HepG2 (cell line): ENCODE measurements around the genes ZFYVE27, SLC25A28 and TLX1.

- RRBS, 2 experiments = no CpG with 5 or more reads among the region's 5 CpGs
CAGE:
- cytosol, long polyA minus RNA = no peak
- cytosol, long polyA plus RNA = no peak
- long polyA plus RNA = no peak
- nucleus, long polyA minus RNA = no peak
- nucleus, long polyA plus RNA = no peak
These were observed 1.4 kb upstream of the MARVELD1 start for GRCh38 chr10:97712045-97712646.

- RRBS, 2 experiments = no CpG with 5 or more reads among the region's 7 CpGs
CAGE:
- cytosol, long polyA minus RNA = no peak
- cytosol, long polyA plus RNA = no peak
- long polyA plus RNA = no peak
- nucleus, long polyA minus RNA = no peak
- nucleus, long polyA plus RNA = no peak
These were observed 10.9 kb downstream of the MARVELD1 start for GRCh38 chr10:97724211-97725054.

DNA sequence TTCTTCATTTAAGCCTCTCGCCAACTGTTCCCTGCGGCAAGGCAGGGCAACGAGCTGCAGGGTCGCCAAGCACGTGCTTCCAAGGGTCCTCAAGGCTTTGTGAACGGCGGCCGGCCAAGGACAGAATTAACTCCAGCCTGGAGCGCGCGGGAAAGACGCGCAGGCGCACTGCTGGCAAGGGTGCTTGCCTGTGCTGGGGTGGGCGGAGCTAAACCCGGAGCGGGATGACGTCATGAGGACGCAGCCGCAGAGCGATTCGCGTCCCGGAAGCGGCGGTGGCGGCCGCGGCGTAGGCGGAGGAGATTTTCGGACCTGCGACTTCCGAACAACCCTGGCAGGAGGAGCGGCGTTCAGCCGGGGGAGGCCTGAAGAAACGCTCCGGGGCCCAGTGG is at the start of gene ZFYVE27:
Gene ZFYVE27 (plus strand): TSS at position 254 of the 392 bp plus-strand sequence.
- RRBS, 2 experiments = 1% methylated on average over 18 to 24 of the region's 39 CpGs
CAGE:
- cytosol, long polyA minus RNA = start-site peak on the plus strand centred at position 304 of the sequence, 24 bp wide, 17 reads
- cytosol, long polyA plus RNA = start-site peak on the plus strand centred at position 284 of the sequence, 30 bp wide, 47 and 50 reads in 2 replicates
- long polyA plus RNA = start-site peak on the plus strand centred at position 317 of the sequence, 42 bp wide, 48 and 71 reads in 2 replicates
- nucleus, long polyA minus RNA = no peak
- nucleus, long polyA plus RNA = start-site peak on the plus strand centred at position 293 of the sequence, 91 bp wide, 273 and 734 reads in 2 replicates

GRCh38 chr10:97772384-97772822 is 604 bp upstream of the SFRP5 start:
- RRBS, 2 experiments = no CpG with 5 or more reads among the region's 6 CpGs
CAGE:
- cytosol, long polyA minus RNA = no peak
- cytosol, long polyA plus RNA = no peak
- long polyA plus RNA = no peak
- nucleus, long polyA minus RNA = no peak
- nucleus, long polyA plus RNA = no peak

DNA sequence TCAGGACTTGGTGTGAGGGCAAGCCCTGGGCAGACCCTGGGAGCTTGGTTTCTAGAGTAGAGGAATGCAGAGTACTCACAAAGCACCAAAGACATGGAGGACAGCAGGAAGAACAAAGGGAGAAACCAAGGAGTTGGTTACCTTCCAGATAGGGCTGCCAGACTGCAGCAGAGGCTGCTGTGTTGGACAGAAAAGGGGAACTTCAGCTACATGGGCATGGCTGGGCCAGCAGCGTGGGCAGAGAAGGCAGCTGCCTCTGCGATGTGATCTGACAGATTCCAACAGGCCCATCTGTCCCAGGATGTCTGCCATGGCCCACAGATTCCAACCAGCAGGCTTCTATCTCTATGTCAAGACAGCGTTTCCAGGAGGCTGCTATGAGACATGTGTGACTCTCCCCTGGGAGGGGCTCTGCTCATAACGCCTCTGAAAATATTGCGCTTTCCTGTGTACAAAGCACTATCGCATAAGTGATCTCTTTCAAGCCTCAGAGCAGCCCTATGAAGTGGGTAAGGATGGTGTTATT is 1.9 kb downstream of the GOLGA7B start:
- RRBS, 2 experiments = no CpG with 5 or more reads among the region's 6 CpGs
CAGE:
- cytosol, long polyA minus RNA = no peak
- cytosol, long polyA plus RNA = no peak
- long polyA plus RNA = no peak
- nucleus, long polyA minus RNA = no peak
- nucleus, long polyA plus RNA = no peak

- RRBS, 2 experiments = no CpG with 5 or more reads among the region's 18 CpGs
CAGE:
- cytosol, long polyA minus RNA = no peak
- cytosol, long polyA plus RNA = no peak
- long polyA plus RNA = no peak
- nucleus, long polyA minus RNA = no peak
- nucleus, long polyA plus RNA = no peak
These were observed 42.0 kb downstream of the GOLGA7B start for GRCh38 chr10:97891487-97892285.

DNA sequence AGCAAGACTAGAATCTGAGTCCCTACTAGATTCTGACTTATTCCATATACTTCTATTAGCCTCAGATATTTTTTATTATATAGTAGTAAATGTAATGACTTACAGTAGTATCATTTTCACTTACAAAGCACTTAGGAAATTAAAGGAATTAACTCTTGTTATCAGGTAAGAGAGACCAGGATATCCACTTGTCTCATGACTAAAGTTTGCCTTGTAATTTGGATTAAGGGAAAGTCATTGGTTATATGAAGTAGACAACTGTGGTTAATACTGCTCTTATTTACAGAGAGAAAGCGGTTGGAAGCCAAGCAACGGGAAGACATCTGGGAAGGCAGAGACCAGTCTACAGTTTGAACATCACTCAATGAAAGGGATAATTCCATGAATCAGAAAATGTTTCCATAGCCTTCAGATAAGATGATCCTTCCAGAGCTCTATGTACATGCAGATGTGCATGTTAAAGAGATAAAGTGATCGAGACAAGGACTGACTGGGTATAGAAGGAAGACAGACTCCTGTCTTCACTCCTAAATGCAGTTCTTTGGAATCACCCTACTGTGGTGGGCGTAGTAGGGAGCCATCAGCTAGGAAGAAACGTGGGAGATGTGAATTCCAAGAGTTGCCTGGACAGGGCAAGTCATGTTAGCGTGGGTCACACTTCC is 24.1 kb downstream of the LOXL4 start:
- RRBS, 2 experiments = no CpG with 5 or more reads among the region's 6 CpGs
CAGE:
- cytosol, long polyA minus RNA = no peak
- cytosol, long polyA plus RNA = no peak
- long polyA plus RNA = no peak
- nucleus, long polyA minus RNA = no peak
- nucleus, long polyA plus RNA = no peak

GRCh38 chr10:98269416-98270023 is 1.5 kb upstream of the LOXL4 start:
- RRBS, 2 experiments = no CpG with 5 or more reads among the region's 12 CpGs
CAGE:
- cytosol, long polyA minus RNA = no peak
- cytosol, long polyA plus RNA = no peak
- long polyA plus RNA = no peak
- nucleus, long polyA minus RNA = no peak
- nucleus, long polyA plus RNA = no peak

GRCh38 chr10:98476593-98476850 is 29.8 kb upstream of the HPS1 start:
- RRBS, 2 experiments = no CpG with 5 or more reads among the region's 4 CpGs
CAGE:
- cytosol, long polyA minus RNA = no peak
- cytosol, long polyA plus RNA = no peak
- long polyA plus RNA = no peak
- nucleus, long polyA minus RNA = no peak
- nucleus, long polyA plus RNA = no peak

- RRBS, 2 experiments = no CpG with 5 or more reads among the region's 3 CpGs
CAGE:
- cytosol, long polyA minus RNA = no peak
- cytosol, long polyA plus RNA = no peak
- long polyA plus RNA = no peak
- nucleus, long polyA minus RNA = no peak
- nucleus, long polyA plus RNA = no peak
These were observed 39.7 kb upstream of the HPS1 start for GRCh38 chr10:98486292-98486884.

- RRBS, 2 experiments = no CpG with 5 or more reads among the region's 3 CpGs
CAGE:
- cytosol, long polyA minus RNA = no peak
- cytosol, long polyA plus RNA = no peak
- long polyA plus RNA = no peak
- nucleus, long polyA minus RNA = no peak
- nucleus, long polyA plus RNA = no peak
These were observed 331.5 kb upstream of the HPS1 start for GRCh38 chr10:98778017-98778901.

DNA sequence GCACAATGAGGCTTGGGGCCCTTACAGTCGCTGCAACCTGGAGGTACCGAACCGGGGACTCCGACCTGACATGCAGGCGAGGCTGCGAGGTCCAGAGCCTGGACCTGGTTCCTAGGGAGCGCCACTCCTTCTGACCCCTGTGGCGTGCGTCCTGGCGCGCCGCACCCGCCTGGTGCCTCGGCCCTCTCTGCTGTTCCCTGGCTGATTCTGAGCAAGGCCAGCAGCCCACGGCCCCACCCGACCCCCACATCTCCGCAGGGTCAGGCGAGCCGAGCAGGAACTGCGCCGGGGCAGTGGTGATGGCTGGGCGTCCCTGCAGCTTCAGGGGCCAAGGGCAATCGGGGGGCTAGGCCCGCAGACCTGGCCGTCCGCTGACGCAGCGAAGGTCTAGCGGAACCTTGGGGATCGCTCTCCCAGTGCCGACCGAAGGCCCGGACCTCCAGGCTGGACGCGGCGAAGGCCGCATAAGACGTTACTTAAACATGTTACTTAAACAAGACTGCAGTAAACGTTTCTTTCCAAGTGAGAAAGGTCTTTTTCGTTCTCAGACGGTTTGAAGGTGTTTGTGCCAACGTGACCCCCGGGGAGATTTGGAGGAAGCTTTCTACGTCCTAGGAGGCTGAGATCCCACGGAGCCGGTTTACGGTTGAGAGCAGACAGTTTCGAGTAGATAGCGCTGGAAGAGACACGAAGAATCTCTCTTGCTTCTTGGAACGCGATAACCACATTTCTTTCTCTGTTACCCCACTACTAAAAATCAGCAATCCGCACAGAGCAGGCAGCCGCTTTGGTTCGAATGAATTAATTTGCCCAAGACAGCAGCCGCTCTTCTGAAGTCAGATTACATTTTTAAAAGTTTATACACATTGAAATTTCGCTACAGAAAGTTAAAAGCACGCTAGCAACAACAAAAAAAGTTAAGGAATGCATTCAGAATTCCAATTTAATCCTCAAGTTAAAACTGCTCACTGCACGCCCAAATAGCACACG is 5.0 kb upstream of the NKX2-3 start:
- RRBS, 2 experiments = 50% methylated on average over 2 of the region's 60 CpGs; no CpG with 5 or more reads in 1 of the 2 experiments
CAGE:
- cytosol, long polyA minus RNA = no peak
- cytosol, long polyA plus RNA = no peak
- long polyA plus RNA = no peak
- nucleus, long polyA minus RNA = no peak
- nucleus, long polyA plus RNA = no peak

DNA sequence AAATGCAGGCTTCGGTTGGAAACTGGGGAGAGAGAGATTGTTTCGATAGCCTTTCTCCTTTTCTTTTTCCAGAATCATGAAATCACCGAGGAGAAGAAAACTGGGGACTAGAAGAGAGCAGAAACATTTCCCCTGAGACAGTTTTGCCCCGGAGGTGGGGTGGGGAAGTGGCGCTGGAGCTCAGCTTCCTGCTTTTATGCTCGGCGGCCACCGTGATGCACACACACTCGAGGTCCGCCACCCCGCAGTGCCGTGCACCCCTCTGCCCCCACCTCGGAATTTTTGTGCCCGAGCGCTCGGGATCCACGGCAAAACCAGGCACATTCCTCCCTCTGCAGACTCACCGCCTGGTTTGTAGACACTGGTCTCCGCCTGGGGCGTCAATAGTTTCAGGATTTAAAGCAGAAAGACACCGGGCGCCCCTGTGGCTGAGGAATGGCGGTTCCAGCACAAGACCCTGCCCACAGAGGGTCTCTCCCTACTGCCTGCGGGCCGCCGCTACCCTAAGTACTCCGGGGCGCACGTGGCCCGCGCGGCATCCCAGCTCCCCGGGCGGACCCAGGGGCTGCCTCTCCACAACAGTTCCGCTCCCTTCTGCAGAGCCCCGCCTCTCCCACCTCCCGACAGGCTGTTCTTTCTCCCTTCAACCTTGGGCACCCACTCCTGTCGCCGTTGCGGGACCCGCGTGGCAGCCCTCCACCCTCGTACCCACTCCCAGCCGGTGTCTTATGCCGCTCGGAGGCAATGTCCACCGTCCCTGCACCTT is 1.9 kb upstream of the NKX2-3 start:
- RRBS, 2 experiments = 55 to 71% methylated on average over 10 to 13 of the region's 47 CpGs
CAGE:
- cytosol, long polyA minus RNA = no peak
- cytosol, long polyA plus RNA = no peak
- long polyA plus RNA = no peak
- nucleus, long polyA minus RNA = no peak
- nucleus, long polyA plus RNA = no peak

GRCh38 chr10:99619727-99620639 is at the start of gene SLC25A28:
SLC25A28 (minus strand) TSS chr10:99620439.
- RRBS, 2 experiments = 2 to 3% methylated on average over 40 to 43 of the region's 75 CpGs
CAGE:
- cytosol, long polyA minus RNA = start-site peak on the minus strand at chr10:99620285-99620466, 12 reads
- cytosol, long polyA plus RNA = no peak
- long polyA plus RNA = start-site peak on the minus strand at chr10:99620135-99620480, 69 and 107 reads in 2 replicates
- nucleus, long polyA minus RNA = no peak
- nucleus, long polyA plus RNA = start-site peak on the minus strand at chr10:99620204-99620480, 191 and 226 reads in 2 replicates

GRCh38 chr10:100065074-100065602 is 16.5 kb downstream of the CPN1 start:
- RRBS, 2 experiments = 97 to 98% methylated on average over 3 of the region's 23 CpGs
CAGE:
- cytosol, long polyA minus RNA = no peak
- cytosol, long polyA plus RNA = no peak
- long polyA plus RNA = no peak
- nucleus, long polyA minus RNA = no peak
- nucleus, long polyA plus RNA = no peak

DNA sequence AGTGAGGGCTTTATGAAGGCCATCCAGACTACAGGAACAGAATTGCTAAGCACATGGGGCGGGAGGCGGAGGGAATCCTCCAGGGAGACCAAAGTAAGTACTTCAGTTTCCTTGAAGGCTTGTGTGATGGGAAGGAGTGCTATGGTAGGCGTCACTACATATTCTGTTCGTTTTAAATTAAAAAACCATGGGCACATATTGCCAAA is 608 bp upstream of the ERLIN1 start:
- RRBS, 2 experiments = no CpG with 5 or more reads among the region's 4 CpGs
CAGE:
- cytosol, long polyA minus RNA = no peak
- cytosol, long polyA plus RNA = no peak
- long polyA plus RNA = no peak
- nucleus, long polyA minus RNA = no peak
- nucleus, long polyA plus RNA = no peak

GRCh38 chr10:100996670-100997376 is 2.8 kb upstream of the LZTS2 start:
- RRBS, 2 experiments = 3 to 5% methylated on average over 9 to 12 of the region's 49 CpGs
CAGE:
- cytosol, long polyA minus RNA = no peak
- cytosol, long polyA plus RNA = start-site peak on the plus strand at chr10:100997071-100997109, 76 and 21 reads in 2 replicates
- long polyA plus RNA = start-site peak on the plus strand at chr10:100997084-100997118, 58 and 85 reads in 2 replicates
- nucleus, long polyA minus RNA = no peak
- nucleus, long polyA plus RNA = start-site peak on the plus strand at chr10:100997066-100997124, 30 and 110 reads in 2 replicates

- RRBS, 2 experiments = no CpG with 5 or more reads among the region's 5 CpGs
CAGE:
- cytosol, long polyA minus RNA = no peak
- cytosol, long polyA plus RNA = no peak
- long polyA plus RNA = no peak
- nucleus, long polyA minus RNA = no peak
- nucleus, long polyA plus RNA = no peak
These were observed 286 bp downstream of the KAZALD1 start for GRCh38 chr10:101062172-101062378.

- RRBS, 2 experiments = 2 to 4% methylated on average over 13 of the region's 70 CpGs
CAGE:
- cytosol, long polyA minus RNA = no peak
- cytosol, long polyA plus RNA = no peak
- long polyA plus RNA = no peak
- nucleus, long polyA minus RNA = no peak
- nucleus, long polyA plus RNA = no peak
These were observed 833 bp downstream of the KAZALD1 start for GRCh38 chr10:101062379-101063265.

DNA sequence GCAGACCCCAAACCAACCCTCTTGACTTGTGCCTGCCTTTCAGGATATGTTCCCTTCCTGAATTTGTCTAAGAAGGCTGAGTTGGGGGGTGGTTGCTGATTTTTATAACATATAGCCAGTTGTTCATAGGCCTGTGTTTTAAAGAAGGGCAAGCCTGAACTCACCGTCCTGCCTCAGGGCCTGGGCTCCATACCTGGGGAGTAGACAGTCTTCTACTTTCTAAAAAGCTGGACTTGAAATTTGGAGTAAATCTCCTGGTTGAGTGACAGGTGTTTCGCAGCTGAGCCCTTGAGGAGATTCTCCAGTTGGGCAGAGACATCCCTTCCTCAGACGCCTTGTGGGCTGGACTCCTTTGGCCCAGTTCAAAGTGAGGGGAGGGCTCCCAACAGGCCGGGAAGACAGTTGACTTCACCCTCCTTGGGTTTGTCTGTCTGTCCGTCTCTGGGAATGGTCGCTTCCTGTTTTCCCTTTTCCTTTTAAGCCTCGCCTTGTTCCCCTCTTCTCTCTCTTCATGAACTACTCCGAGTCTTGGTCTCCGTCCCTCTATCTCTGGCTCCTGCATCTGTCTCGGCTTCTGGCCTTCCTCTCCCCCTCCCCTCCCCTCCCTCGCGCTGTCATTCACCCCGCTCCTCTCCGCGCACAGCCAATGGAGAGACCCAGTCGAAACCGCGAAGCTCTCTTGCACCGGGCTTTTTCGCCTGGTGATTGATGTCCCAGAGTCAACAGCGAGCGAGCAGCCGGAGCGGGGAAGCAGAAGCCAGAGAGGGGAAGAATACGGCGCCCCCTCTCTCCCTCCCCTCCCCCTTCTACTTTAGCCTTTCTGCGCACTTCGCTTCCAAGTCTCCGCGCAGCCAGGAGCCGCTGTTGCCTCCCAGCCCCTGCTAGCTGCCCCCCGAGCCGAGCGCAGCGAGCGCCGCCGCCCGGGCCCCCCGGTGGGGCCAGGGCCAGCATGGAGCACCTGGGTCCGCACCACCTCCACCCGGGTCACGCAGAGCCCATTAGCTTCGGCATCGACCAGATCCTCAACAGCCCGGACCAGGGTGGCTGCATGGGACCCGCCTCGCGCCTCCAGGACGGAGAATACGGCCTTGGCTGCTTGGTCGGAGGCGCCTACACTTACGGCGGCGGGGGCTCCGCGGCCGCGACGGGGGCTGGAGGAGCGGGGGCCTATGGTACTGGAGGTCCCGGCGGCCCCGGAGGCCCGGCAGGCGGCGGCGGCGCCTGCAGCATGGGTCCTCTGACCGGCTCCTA is at the start of gene TLX1:
Gene TLX1 (plus strand): TSS at position 708 of the 1,251 bp plus-strand sequence.
- RRBS, 2 experiments = under 1 to 3% methylated on average over 17 of the region's 71 CpGs
CAGE:
- cytosol, long polyA minus RNA = no peak
- cytosol, long polyA plus RNA = no peak
- long polyA plus RNA = no peak
- nucleus, long polyA minus RNA = no peak
- nucleus, long polyA plus RNA = no peak